AG04449 (cell line): ENCODE measurements around a stretch of chr11.

DNA sequence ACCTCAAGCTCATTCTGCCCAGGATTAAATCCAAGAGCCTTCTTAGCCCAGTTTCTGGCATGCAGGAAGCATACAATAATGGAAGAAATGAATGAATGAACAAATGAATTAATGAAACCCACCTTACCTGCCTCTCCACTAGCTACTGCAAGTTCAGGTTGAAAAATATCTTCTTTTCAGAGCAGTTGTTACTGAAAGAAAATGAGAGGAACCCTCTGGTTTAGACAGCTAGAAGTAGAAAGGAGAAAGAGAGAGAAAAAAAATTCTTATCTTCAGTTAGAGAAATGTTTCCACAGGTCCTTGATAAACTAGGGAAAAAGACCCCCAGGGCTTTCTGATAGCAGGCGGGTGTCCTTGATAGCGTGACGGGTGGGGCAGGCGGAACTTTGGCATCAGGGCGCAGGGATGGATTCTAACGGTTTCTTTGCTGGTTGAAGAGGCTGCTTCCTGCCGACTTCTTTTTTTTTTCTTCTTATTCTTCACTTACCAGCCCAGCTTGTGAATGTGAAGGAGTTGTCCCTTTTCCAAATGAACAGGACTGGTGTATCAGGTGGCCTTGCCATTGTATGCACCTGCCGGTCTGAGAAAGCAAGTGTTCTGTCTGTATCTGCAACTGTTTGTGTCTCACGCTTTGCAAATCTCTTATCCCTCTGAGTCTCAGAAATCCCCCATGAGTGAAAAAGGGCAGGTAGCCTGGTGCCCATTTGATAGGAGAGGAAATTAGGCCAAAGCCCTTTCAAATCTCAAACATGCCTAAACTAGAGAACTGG is 10.0 kb downstream of the LMO2 start:
- RRBS = no CpG with 5 or more reads among the region's 9 CpGs

GRCh38 chr11:33990730-33991311 is 60.7 kb upstream of the CAPRIN1 start:
- RRBS = no CpG with 5 or more reads among the region's 10 CpGs

- RRBS = no CpG with 5 or more reads among the region's 7 CpGs
Measured at GRCh38 chr11:34141539-34142099, 36.2 kb downstream of the NAT10 start.

- RRBS = no CpG with 5 or more reads among the region's 8 CpGs
Measured at GRCh38 chr11:34192365-34192776, 86.9 kb downstream of the NAT10 start.

- RRBS = no CpG with 5 or more reads among the region's 7 CpGs
Measured at GRCh38 chr11:34630612-34630974, 9.7 kb downstream of the EHF start.

DNA sequence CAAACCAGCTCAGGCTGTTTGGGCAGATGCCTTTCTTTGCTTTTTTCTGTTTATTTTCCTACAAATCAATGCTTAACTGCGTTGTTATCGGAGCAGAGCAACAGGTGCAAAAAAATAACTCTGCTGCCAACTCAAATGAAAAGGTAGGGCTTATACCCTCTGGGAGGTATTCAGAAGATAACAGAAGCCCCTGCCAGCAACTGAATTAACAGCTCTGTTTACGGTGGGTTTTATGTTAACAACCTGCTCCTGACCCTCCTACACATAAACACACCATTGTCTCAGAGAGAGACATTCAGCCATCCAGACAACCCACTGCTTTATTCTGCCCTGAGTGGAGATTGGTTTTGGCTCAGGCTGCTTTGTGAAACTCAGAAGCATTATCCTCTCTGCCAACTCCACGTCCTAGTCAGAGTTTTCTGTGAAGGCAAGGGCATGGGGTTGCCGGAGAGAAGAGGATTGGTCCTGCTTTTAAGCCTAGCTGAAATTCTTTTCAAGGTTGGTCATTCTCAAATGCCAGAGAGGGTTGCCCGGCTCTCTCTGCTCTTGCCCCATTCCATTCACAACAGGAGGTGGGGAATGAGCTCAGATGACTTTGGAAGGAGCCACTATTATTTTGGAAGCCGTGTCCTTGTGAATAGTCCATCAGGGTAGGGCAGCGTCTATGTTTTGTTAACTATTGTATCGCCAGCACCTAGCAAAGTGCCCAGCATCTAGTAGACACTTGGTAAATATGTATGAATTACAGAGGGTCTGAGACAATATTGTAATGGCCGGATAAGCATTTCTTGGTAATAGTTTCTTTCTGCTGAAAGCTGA is 11.5 kb downstream of the EHF start:
- RRBS = 37% methylated on average over 2 of the region's 10 CpGs

- RRBS = no CpG with 5 or more reads among the region's 10 CpGs
Measured at GRCh38 chr11:34685148-34685563, 64.3 kb downstream of the EHF start.

DNA sequence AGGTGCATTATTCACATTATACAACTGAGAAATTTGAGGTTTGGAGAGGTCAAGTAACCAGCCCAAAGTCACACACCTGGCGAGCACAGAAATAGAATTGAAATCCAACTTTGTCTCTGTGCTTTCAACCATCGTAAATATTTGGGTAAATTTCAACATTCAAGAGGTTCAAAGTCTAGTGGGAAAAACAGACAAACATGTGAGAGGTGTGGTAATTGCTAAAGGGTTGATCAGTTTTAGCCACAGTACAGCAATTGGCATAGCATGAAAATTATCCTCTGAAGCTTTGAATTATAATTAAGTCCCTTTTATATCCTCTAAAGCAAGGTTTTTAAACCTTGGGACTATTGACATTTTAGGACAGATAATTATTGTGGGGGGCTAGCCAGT is 131.6 kb downstream of the APIP start:
- RRBS = no CpG with 5 or more reads among the region's 2 CpGs

DNA sequence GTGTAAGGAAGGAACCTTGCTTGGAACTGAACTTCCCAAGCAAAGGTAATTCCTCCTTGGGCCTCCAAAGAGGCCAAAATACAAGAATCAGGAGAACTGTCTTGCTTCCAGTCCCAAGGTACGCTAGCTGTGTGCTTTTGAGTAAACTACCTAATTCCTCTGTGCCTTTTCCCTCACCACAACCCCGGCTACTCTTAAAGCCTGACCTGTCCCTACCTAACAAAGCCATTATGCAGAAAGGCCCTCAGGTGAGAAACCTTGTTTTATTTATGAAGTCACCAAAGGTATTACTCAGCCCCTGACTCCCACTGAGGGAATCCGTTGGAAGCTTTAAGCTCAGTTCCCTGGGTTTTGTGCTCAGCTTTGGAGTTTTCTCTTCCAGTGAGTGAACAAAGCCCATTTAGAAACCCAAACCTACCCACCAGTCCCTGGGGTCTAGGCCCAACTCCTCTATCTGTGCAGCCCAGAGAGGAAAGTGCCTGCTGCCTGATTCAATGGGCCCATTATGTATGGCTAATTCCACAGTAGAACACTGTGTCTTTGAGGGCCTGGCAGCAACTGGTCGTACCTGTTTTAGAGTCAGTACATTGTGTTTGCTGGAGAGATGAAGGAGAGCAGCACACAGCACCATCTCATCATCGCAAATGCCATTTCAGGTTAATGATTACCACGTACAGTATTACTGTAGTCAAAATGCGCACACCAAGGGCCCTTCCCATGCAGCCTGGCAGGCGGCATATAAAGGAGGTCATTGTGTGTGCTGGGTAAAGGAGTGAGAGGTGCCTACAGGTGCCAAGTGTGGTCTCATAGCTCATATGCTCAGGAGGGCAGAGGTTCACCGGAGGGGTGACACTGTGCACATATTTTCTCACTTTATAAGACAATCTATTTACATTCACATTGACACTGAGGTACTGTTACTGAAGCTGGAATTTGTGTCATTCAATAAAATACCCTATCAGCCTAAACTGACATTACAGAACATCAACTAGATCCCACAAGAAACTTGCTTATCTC is 90.7 kb downstream of the APIP start:
- RRBS = no CpG with 5 or more reads among the region's 9 CpGs

DNA sequence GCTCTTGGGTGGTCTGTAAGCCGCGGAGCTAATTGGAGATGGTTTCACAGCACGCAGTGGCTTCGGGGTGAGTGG is 168 bp downstream of the PDHX start:
- RRBS = no CpG with 5 or more reads among the region's 4 CpGs

- RRBS = no CpG with 5 or more reads among the region's 4 CpGs
Measured at GRCh38 chr11:35088569-35089098, 50.3 kb upstream of the CD44 start.

GRCh38 chr11:35111054-35111318 is 28.0 kb upstream of the CD44 start:
- RRBS = no CpG with 5 or more reads among the region's 1 CpG

DNA sequence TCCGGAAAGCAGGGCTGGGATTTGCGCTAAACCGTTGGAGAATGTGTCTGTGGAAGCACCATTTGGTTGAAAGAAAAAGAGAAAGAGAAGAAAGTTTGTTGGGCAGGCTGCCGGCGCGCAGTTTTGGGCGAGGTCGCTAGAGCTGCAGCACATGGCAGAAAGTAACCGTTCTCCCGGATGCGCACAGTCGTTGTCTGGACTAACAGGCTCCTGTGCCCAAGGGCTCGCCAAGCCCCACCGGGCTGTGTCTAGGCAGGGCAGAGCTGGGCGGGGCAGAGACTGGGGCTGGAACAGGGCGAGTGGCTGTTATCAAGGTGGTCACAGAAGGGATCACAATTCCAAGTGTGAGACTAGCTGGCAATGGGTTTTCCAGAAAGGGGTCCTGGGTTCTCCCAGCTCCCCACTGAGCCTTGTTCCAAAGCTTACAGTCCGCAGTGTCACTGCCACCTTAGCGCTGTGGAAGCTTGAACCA is 567 bp downstream of the CD44 start:
- RRBS = 3% methylated on average over 14 of the region's 18 CpGs

DNA sequence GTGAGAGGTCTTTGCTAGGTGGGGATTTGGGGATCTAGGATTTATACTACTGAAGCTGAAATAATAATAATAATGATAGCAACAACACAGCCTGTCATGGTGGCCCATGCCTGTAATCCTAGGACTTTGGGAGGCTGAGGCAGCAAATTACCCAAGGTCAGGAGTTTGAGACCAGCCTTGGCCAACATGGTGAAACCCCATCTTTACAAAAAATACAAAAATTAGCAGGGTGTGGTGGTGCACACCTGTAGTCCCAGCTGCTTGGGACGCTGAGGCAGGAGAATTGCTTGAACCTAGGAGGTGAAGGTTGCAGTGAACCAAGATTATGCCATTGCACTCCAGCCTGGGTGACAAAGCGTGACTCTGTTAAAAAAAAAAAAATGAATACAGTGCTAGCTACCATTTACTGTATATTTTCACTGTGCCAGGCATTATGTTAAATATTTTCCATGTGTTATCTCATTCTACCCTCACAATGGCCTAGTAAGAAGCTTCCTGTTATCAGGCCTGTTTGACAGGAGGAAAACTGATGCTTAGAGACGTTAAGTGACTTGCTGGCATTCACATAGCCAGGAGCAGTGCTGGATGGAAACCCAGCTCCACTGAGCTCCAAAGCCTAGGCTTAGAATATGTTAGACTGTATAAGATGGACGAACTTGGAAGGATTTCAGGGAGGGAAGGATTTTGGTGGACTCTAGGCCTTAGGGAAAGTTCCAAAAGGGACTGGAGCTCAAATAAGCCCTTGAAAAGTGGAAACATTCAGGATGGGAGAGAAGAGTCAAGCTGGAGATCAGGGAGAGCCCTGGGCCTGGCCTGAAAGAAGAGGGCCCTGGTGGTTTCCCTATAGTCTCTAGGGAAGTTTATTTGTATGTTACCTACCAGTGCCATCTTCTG is 1.9 kb downstream of the CD44 start:
- RRBS = no CpG with 5 or more reads among the region's 4 CpGs

DNA sequence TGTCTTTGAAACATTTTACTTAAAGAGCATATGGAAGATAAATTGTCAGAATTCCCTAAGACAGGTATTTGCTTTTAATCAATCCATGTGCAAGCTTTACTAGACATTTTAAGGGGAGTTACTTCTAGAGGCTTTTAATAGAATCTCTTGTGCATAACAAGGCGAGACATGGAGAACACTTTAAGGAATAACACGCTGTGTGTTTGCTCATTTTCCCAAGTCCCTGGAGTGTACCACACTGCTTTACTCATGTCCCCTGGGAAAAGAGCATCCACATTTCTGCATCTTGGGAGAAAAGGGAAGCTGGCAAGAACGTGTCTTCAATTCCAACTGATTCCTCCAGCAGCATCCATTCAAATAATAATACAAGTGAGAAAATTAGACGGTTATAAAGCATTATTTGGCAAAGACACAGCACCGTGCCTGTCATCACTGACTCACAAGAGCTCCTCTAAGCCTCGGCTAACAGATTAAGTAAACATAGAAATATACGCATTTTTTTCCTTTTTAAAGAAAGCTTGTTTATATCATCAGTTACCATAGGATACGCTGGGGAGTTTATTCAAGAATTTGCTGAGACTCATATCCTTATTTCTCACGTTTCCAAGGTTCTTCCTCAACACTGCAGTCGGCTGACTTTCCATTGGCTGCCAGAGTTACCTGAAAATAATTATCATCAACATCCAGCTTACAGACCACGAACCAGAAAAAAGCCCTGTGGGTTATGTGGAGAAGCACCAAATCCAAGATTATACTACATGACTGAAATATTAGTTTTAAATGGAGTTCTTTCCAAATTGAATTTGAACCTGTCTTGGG is 121.5 kb downstream of the CD44 start:
- RRBS = no CpG with 5 or more reads among the region's 11 CpGs

- RRBS = no CpG with 5 or more reads among the region's 6 CpGs
Measured at GRCh38 chr11:35303643-35304477, 115.5 kb downstream of the SLC1A2 start.

GRCh38 chr11:35304478-35304881 is 114.9 kb downstream of the SLC1A2 start:
- RRBS = no CpG with 5 or more reads among the region's 1 CpG

DNA sequence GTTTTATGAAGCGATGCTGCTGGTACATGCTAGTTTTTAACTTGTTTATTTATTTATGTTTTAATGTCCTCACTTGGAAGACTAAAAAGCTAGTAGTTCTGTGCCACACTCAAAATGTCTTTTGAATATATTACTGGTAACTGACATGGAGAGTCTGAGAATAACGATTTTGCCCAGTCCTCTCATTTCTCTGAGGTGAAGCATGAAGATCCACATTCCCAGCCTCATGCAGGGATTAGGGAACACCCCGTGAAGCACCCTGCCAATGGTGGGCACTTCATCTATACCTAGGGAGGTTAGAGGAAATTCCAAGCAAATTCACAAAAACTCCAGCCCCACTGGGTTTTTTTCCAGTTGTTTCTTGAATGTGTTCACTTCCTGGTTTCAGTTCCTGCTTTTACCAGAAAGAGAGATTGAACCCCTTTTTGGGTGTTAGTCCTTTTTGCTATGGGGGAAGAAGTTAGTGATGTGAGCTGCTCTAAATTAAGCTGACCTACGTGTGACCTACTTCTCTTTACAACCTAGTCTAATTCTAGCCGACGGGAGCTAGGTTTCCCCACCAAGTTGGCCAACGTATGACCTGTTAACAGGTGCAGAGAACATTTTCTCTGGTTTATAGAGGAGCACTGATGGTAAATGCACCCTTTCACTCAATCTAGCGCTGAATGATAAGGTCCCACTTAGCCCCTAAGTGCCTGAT is 106.1 kb downstream of the SLC1A2 start:
- RRBS = no CpG with 5 or more reads among the region's 8 CpGs

- RRBS = no CpG with 5 or more reads among the region's 3 CpGs
Measured at GRCh38 chr11:35340085-35340581, 79.2 kb downstream of the SLC1A2 start.

GRCh38 chr11:35418045-35418740 is 1.2 kb downstream of the SLC1A2 start:
- RRBS = 12% methylated on average over 8 of the region's 30 CpGs